Thyroid gland (tissue), 7 donors: ENCODE data around the genes UXS1, CD8B2 and SULT1C2.

- PRO-cap, 2 experiments, result no peak in any of the 2 experiments
- RAMPAGE, long total RNA, 5 experiments, result no peak in any of the 5 experiments
Measured at GRCh38 chr2:105749285-105750068, 4.8 kb downstream of the NCK2 start.

GRCh38 chr2:105807051-105807544 lies 62.4 kb downstream of the NCK2 start:
- PRO-cap, 2 experiments, result no peak in any of the 2 experiments
- RAMPAGE, long total RNA, 5 experiments, result no peak in any of the 5 experiments

DNA sequence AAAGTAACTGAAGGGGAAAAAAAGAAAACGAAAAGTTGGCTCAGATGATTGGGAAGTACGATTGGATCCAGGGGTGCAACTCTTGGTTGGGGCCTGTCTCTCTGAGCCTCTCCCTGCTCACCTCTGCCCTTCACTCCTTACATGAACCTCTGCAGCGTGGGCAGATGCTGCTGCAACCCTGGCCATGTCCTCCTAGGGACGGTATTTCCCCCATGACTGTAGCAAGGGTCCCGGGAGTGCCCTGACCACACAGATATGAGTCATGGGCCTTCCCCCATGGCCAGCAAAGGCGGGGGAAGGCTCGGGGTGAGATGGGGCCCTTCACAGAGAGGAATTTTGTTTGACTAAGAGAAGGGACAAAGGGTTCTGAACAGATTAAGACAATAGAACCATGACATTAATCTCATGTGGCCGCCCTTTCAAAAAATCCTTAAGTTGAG lies 129.0 kb downstream of the NCK2 start:
- PRO-cap, 2 experiments, result no peak in any of the 2 experiments
- RAMPAGE, long total RNA, 5 experiments, result no peak in any of the 5 experiments

GRCh38 chr2:106110406-106110778 lies 44.9 kb downstream of the ECRG4 start:
- PRO-cap, 2 experiments, result peak in 1 of 2 experiments; most common minus-strand start chr2:106110581 (in 1)
- RAMPAGE, long total RNA, 5 experiments, result no peak in any of the 5 experiments

GRCh38 chr2:106159608-106160208 lies 34.4 kb downstream of the UXS1 start:
- PRO-cap, 2 experiments, result no peak in any of the 2 experiments
- RAMPAGE, long total RNA, 5 experiments, result no peak in any of the 5 experiments

- PRO-cap, 2 experiments, result peak in 2 of 2 experiments; most common plus-strand start chr2:106194568 (in 2); most common minus-strand start chr2:106194299 (in 2)
- RAMPAGE, long total RNA, 5 experiments, result start-site peak on the minus strand in 3 of 5 experiments, at chr2:106194263-106194318 at its widest, 677 to 1,587 reads per replicate
Measured at GRCh38 chr2:106193588-106194818, at the start of gene UXS1. Gene UXS1 (minus strand): TSS chr2:106194301.

DNA sequence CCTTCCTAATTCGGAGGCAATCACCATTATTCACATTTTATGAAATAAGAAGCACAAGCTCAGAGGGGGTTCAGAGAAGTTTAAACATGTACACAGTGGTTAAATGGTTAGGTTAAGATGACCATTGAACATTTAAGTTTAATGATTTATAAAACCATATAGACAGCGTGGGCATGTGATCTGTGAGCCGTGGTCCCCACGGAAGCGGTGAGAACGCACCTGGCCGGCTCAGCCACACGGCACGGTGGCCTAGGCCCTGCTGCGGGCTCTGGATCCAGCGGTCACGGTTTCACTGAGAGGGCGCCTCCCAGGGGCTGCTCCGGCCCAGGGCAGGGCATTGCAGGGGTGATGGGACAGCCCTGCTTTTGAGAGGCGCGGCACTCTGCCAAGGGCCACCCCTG lies 125.0 kb downstream of the RGPD3 start:
- PRO-cap, 2 experiments, result no peak in any of the 2 experiments
- RAMPAGE, long total RNA, 5 experiments, result no peak in any of the 5 experiments

DNA sequence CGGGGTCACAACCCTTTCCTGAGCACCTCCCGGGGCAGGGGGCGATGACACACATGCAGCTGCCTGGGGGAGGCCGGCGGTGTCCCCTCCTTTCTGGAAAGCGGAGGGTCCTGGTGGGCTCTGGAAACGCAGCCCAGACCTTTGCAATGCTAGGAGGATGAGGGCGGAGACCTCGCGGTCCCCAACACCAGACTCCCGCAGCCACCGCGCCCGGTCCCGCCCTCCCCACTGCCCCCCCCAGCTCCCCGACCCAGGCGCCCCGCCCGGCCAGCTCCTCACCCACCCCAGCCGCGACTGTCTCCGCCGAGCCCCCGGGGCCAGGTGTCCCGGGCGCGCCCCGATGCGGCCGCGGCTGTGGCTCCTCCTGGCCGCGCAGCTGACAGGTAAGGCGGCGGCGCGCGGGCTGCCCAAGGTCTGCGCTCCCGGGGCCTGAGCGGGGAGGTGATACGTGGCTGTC lies at the start of gene CD8B2:
CD8B2 (plus strand) TSS at position 278 of the 457 bp plus-strand sequence.
- PRO-cap, 2 experiments, result no peak in any of the 2 experiments
- RAMPAGE, long total RNA, 5 experiments, result no peak in any of the 5 experiments

GRCh38 chr2:106492883-106493531 lies 5.8 kb downstream of the CD8B2 start:
- PRO-cap, 2 experiments, result no peak in any of the 2 experiments
- RAMPAGE, long total RNA, 5 experiments, result no peak in any of the 5 experiments

- PRO-cap, 2 experiments, result peak in 1 of 2 experiments; most common plus-strand start chr2:106817261 (in 1); most common minus-strand start chr2:106817048 (in 1)
- RAMPAGE, long total RNA, 5 experiments, result no peak in any of the 5 experiments
Measured at GRCh38 chr2:106816969-106817532, 68.9 kb downstream of the ST6GAL2 start.

DNA sequence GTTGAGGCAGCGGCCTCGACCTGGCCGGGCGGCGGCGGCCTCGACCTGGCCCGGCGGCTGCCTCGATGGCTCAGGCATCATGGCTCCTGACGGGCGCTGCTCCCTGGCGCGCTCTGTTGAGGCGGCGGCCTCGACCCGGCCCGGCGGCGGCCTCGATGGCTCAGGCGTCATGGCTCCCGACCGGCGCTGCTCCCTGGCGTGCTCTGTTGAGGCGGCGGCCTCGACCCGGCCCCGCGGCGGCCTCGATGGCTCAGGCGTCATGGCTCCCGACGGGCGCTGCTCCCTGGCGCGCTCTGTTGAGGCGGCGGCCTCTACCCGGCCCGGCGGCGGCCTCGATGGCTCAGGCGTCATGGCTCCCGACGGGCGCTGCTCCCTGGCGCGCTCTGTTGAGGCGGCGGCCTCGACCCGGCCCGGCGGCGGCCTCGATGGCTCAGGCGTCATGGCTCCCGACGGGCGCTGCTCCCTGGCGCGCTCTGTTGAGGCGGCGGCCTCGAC lies 2.0 kb downstream of the RGPD4 start:
- PRO-cap, 2 experiments, result no peak in any of the 2 experiments
- RAMPAGE, long total RNA, 5 experiments, result no peak in any of the 5 experiments

DNA sequence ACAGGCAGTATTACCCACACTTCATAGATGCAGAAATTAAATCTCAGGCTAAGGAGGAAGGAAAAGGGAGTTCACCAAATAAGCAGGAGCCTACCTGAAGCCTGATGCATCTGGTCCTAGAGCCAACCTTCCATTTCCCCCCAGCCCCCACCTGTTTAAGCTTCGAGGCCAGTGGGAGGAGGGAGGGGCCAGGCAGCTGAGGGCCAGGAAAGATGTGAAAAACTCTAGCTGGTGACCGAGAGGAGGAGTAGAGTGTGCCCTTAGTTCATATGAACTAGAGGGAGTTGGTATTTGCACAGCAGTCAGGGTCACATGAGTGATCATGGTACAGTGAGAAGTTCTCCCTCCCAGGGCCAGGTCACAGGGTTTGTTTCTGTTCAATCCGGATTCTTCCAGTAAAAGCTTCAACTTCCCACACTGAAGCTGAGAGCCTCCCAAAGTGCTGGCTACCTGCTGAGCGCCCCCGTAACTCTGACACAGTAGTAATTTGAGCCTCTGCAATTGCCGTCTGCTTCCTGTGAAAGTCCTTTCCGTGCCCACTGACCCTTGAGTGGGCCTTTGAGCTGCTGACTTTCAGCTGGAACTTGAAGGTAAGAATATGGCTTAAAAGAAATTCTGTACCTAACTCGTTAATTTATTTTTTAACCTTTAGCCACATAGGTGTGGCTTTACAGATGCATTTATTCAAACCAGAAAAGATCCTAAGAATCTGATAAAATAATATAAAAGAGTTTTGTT lies at the start of gene SULT1C2:
SULT1C2 (plus strand) TSS at position 415 of the 738 bp plus-strand sequence.
- PRO-cap, 2 experiments, result peak in 2 of 2 experiments; most common plus-strand start position 549 of the sequence (in 2); most common minus-strand start position 314 of the sequence (in 1)
- RAMPAGE, long total RNA, 5 experiments, result start-site peak on the plus strand in 2 of 5 experiments, centred at positions 509 to 548 of the sequence, 37 to 407 reads per replicate; start-site peak on the minus strand in 1 of 5 experiments, centred at position 293 of the sequence, 5 reads per replicate

GRCh38 chr2:108448238-108448951 lies 611 bp upstream of the GCC2 start:
- PRO-cap, 2 experiments, result peak in 1 of 2 experiments; most common plus-strand start chr2:108448683 (in 1)
- RAMPAGE, long total RNA, 5 experiments, result no peak in any of the 5 experiments

DNA sequence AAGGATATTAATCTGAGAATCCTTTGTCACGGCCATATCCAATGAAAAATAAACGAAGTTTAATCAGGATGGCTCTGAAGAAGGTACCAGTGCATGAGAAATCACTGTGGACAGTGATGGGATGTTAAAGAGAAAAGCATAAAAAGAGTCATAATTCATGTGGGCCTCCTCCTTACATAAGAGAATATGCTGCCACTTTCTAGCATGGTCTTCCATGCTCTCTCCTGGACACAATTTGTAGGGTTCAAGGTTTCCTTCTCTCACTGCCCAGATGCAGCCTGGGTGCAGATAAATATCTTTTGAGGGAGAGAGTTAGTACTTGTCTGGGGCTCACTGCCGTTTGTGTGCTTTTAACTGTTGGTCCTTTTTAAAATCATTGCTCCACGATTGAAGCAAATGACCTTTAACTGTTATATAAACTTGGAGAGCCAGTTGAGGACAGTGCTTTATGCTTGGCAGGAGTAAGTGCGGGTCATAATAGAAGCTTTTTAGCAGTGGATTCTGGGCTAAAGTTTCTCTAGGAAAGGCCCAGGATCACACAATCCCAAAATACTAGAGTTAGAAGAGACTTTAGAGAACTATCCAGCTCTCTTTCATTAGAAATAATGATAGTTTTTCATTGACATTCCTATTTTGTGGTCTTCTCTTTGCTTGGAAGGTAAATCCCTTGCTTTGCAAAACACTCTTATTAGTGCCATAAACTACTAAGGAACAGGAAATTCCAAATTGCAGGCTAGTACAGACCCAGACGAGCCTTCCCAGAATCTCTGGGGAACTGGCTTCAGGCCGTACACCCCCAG lies 18.9 kb downstream of the LIMS1 start:
- PRO-cap, 2 experiments, result peak in 1 of 2 experiments; most common minus-strand start position 342 of the sequence (in 1)
- RAMPAGE, long total RNA, 5 experiments, result no peak in any of the 5 experiments

GRCh38 chr2:108654691-108655266 lies 64.5 kb upstream of the RANBP2 start:
- PRO-cap, 2 experiments, result peak in 2 of 2 experiments; most common plus-strand start chr2:108655037 (in 2); most common minus-strand start chr2:108654934 (in 1)
- RAMPAGE, long total RNA, 5 experiments, result no peak in any of the 5 experiments

DNA sequence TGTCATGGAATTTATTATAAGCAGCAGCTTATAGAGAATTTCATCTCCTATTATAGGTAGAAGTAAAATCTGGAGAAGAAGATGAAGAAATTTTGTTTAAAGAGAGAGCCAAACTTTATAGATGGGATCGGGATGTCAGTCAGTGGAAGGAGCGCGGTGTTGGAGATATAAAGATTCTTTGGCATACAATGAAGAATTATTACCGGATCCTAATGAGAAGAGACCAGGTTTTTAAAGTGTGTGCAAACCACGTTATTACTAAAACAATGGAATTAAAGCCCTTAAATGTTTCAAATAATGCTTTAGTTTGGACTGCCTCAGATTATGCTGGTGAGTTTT lies 4.5 kb upstream of the CCDC138 start:
- PRO-cap, 2 experiments, result no peak in any of the 2 experiments
- RAMPAGE, long total RNA, 5 experiments, result no peak in any of the 5 experiments

GRCh38 chr2:108782411-108782861 lies 4.1 kb upstream of the CCDC138 start:
- PRO-cap, 2 experiments, result no peak in any of the 2 experiments
- RAMPAGE, long total RNA, 5 experiments, result no peak in any of the 5 experiments

DNA sequence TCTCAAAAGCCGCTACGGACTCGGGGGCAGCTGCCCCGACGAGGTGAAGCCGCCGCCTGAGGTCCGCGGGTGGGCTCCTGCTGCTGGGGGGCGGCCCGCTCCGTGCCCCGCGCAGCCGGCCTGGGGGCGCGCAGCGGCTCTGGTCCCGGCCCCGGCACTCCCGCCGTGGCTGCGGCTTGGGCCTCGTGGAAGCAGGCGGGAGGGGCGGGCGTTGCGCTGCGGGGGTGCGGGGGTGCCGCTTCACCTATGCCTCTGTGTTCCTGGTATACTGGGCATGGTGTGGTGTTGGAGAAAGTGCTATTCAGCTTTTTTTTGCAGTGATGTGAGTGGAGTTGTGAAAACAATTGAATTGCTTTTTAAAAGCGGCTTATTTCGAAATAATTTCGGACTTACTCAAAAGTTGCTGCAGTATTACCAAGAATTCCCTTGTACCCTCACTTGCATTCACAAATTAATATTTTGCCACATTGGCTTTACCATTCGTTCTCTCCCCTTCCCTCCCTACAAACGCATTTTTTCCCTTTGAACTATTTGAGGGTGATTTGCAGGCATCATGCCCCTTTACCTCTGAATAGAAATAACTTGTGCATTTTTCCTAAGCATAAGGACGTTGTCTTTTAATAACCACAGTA lies 418 bp downstream of the CCDC138 start:
- PRO-cap, 2 experiments, result no peak in any of the 2 experiments
- RAMPAGE, long total RNA, 5 experiments, result no peak in any of the 5 experiments

DNA sequence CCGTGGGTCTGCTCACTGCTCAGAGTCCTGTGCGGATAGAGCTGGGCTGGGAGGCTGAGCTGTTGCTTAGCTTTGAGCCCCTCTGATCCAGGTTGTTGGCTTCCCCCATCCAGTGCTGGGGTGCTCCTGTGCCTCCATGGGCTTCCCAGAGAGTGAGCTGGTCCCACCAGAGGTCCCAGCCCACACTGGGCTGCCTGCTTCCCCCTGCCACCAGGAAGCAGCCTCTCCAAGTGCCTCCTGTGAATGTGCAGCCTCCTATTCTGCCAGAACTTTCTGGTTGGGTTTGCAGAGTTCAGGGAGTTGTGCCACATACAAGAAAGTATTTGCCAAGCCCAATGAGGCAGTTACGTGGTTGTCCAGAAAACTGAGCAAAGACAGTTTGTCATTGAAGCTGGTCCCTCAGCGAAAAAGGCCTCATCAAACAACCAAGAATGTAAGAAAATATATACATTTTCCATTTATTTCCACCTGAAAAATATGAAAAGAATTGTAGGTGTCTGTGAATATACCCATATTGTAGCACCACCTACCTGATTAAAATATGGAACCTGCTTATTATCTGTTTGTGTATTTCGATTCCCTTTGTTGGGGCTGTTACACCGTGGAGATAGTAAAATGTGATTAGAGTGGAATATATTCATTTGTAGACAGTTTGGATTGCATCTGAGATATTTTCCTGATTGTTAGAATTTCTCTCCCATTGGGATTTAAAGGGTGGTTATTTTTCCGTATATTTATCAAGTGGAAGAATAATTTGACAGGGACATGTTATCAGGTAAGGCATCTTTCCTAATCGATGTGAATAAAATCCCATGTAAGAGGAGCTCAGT lies 55.7 kb downstream of the SH3RF3 start:
- PRO-cap, 2 experiments, result no peak in any of the 2 experiments
- RAMPAGE, long total RNA, 5 experiments, result no peak in any of the 5 experiments

DNA sequence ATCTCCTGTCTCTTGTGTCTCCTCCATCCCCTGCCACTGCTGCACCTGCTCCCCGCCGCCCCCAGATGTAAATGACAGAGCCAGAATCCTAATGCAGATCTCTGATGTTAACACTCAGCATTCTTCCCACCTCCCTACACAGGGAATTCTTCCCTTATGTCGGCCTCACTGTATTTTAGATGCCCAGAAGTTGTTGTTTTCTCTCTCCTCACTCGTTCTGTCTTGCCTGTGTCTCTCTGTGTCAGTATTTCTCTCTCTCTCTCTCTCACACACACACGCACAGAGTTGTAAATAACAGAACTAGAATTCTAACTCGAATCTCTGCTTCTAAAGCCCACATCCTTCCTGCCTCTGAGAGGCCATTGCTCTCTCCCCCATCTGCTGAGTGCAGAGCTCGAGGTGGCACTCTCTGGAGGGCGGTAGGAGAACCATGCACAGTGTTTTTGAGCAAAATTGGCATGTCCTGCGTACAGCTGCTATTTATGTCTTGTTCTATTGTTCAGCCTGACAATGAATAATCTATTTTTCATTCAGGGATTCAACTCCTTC lies 219.8 kb downstream of the SH3RF3 start:
- PRO-cap, 2 experiments, result no peak in any of the 2 experiments
- RAMPAGE, long total RNA, 5 experiments, result no peak in any of the 5 experiments